Omental fat pad (tissue), 4 donors: ENCODE measurements around the genes MED8 and DPH2.

- PRO-cap = no peak
- RAMPAGE, long total RNA, 4 experiments = no peak in any of the 4 experiments
These were observed 12.1 kb upstream of the CLDN19 start for GRCh38 chr1:42752007-42752699.

DNA sequence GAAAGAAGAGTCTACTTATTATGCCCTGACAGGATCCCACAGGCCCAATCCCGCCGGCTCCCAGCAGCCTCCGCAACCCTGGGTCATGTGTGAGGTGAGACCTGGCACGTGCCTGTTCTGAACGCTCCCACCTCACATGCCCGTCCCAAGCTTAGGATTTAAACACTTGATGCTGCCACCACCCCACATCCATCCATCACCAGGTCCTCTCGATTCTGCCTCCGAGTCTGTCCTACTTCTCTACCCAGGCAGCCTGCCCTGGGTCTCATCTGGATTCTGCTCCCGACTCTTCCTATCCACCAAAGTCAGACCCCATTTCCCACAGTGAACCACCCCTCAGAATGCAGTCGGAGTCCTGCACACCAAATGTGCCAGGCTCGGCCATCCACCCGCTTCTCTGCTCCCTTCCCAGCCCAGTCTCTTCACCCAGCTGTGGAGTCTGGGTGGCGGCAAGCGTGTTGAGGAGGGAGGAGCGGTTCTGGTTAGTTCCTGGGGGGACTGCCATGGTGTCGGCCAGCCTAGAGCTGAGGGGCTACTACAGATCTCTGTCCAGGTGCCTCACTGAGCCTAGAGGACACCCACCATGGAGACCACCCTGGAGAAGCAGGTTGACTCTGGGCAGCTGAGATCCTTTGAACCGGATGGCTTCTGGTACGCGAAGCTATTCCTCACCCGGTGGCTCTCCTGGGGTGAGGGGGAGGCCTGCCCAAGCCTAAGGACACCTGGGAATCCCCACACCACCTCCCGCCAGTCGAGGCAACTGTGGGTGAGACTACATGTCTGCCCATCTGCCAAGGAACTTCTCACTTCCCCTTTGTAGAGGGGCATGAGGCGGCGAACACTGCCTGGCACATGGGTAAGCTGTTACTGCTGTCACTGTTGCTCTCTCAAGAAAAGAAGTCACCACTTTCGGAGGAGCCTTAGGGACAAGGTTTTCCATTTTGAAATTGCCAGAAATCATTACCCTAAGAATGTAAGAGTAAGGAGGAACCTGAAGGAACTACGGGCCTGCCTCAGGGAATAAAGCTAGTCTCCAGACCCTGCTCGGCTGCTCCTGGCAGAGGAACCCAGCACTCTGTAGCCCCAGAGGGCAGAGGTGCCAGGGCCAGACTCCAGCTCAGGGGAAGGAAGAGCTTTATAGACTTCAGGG is 23.7 kb downstream of the SLC2A1 start:
- PRO-cap = no peak
- RAMPAGE, long total RNA, 4 experiments = no peak in any of the 4 experiments

DNA sequence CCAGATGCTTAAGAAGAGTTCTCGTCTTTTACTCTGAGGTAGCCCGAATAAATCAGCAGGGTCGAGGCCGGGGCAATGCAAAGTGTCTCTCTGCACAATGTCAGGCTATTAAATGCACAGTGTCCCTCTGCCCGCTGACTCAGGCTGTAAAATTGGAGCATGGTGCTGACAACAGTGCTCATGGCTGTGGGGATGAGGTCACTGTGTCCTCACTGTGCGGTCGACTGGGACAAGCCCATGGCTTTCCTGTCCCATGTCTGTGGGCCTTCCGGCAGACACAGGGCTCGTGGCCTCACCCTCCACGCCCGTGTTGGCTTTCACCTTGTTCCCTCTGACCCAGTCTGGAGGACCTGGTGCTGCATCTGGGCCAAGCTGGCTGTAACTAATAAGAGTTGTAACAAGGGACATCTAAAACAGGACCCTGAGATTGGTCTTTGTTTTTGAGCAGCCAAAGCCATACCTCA is 14.7 kb upstream of the SLC2A1 start:
- PRO-cap = no peak
- RAMPAGE, long total RNA, 4 experiments = no peak in any of the 4 experiments

- PRO-cap = no peak
- RAMPAGE, long total RNA, 4 experiments = no peak in any of the 4 experiments
These were observed 77.9 kb upstream of the CFAP144 start for GRCh38 chr1:43069672-43070273.

DNA sequence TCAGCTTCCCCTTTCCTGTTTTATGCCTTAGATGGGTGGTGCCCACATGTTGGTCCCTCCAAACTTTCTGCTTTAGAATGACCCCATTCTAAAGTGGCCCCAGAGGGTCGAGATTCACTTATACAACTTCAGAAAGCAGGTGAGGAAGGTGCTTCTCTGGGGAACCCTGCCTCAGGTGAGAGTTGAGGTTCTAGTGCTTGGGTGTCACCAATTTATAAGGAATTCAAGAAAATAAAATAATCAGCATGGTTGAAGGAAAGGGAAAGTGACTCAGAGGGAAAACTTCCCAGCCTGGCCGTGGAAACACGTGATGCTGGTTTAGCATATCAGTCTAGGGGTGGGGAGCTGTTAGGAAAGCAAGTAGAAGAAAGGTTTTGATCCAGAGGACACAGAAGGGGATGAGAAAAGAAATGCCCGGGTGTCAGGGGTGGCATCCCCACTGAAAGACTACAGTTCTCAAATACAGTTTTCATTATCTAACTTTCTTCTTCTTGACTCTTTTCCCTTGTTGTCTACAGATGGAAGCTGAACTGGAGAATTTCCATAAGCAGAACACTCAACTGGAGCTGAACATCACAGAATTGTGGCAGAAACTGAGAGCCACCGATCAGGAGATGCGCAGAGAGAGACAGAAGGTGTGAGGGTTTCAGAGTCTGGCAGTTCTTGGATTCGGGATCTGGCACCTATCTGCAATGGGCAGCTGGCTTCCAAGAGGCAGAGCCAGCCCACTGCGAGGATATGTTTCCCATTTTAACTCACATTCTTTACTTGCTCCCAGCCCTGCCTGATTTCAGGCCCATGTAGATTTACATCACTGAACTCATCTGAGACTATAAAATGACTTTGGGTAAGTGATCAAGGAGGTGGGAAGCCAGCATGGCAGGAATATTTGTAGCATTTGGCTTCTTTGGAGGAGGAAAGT is 37.5 kb upstream of the TMEM125 start:
- PRO-cap = no peak
- RAMPAGE, long total RNA, 4 experiments = start-site peak on the plus strand in 2 of 4 experiments, centred at positions 359 to 374 of the sequence, 14 to 19 reads per replicate

DNA sequence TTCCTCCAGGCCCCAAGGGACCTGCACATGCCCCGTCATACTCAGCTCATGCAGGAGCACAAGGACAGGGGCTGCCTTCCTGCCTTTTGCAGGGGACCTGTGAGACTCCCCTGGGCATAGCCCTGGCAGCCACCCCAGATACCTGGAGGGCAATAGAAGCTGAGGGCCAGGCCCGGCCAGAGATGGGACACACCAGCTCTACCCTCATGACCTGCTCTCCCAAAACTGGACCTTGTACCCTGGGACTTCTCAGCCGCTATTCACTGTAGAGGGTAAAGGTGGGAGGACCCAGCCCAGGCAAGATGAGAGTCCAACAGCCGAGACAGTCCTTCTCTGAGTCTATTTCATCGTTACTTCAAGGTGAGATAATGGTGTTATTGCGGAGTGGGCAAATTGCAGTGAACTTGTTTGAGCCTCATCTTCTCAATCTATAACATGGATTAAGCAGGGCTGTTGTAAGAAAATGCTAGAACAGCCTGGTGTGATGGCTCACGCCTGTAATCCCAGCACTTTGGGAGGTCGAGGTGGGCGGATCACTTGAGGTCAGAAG is 7.8 kb downstream of the C1orf210 start:
- PRO-cap = no peak
- RAMPAGE, long total RNA, 4 experiments = no peak in any of the 4 experiments

- PRO-cap = no peak
- RAMPAGE, long total RNA, 4 experiments = no peak in any of the 4 experiments
These were observed 5.1 kb downstream of the C1orf210 start for GRCh38 chr1:43279878-43281088.

DNA sequence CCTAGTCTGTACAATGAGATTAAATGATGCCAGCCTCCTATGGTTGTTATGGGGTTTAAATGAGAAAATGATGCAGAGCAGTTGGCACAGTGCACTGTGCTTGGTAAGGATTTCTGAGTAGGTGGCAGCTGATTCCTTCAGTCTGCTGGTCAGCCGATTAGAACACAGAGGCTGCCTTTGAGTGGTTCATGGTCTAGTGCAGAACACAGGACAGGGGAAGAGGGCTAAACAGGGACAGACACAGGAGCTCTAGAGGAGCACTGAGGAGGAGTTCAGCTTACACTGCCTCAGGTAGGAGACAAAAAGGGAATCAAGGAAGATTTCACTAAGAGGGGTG is 1.4 kb downstream of the TIE1 start:
- PRO-cap = no peak
- RAMPAGE, long total RNA, 4 experiments = no peak in any of the 4 experiments

- PRO-cap = no peak
- RAMPAGE, long total RNA, 4 experiments = no peak in any of the 4 experiments
These were observed 572 bp downstream of the CDC20 start for GRCh38 chr1:43359413-43359693.

DNA sequence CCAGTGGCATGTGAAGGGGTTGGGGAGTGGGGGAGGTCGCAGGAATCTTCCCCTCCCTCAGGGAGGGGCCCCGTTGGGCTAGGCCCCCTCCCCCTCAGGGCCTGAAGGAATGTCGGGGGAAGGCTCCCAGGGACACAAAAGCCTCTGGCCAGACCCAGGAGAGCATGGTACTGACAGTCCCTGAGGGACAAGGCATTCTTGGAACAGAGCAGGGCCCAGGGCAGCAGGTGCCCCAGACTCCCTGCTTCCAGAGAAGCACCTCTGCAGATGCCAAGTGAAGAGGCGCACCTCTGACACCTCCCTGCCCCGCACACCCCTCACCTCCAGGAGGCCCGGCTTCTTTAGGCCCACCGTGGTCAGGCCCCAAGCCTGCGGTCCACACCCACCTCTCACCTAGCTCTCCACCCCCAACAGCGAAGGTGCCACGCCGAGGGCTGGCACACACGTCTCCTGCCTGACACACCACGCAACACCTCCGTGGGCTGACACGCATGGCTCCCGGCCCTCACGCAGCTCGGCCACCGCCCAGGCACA is 1.0 kb downstream of the ELOVL1 start:
- PRO-cap = no peak
- RAMPAGE, long total RNA, 4 experiments = no peak in any of the 4 experiments

- PRO-cap = bidirectional peak, plus-strand start at chr1:43389937, minus-strand start at chr1:43389756
- RAMPAGE, long total RNA, 4 experiments = start-site peak on the plus strand in 2 of 4 experiments, at chr1:43389899-43389945 at its widest, 25 to 97 reads per replicate; start-site peak on the minus strand in 4 of 4 experiments, at chr1:43389770-43389804 at its widest, 41 to 666 reads per replicate
These were observed at the start of gene MED8 for GRCh38 chr1:43389139-43390074. MED8 (minus strand) TSS chr1:43389800.

DNA sequence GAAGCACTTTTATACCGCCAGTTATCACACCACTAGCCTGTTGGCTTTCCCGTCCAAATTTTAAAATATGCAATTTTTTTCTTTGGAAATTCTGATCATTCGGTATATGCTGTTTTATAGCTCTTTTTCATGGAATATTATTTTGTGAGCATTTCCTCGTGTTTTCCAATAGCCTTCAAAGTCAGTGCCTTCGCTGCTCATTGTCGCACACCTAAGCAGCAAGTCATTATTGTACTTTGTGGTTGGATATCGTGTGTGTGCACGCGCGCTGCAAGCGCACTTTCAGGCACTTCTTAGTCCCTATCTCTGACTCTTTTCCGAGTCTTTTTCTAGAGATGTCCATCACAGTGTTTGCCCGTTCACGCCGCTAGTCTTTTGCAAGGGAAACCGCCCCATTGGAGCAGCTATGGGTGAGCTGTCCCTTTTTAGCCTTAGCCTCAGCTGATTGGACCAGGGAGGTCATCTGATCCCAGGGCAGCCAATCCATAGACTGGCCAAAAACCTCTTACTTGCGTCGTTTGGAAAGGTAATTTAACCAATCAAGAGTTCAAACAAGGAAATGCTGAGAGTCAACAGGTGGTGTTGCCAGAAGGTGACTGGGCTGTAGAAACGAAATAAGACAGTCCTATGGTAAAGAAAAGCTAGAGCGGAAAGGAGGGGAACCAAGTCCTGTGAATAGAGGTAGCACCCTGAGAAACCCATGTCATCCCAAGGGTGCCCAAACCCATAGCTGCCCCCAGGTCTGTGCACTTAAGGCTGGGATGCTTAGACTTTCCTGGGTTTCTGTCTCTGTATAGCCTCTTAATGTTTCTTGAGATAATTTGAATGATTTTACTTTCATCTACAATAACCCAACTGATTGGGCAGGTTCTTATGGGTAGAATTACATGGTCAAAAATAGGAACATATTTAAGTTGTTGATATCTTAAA is 762 bp upstream of the HYI start:
- PRO-cap = no peak
- RAMPAGE, long total RNA, 4 experiments = no peak in any of the 4 experiments

DNA sequence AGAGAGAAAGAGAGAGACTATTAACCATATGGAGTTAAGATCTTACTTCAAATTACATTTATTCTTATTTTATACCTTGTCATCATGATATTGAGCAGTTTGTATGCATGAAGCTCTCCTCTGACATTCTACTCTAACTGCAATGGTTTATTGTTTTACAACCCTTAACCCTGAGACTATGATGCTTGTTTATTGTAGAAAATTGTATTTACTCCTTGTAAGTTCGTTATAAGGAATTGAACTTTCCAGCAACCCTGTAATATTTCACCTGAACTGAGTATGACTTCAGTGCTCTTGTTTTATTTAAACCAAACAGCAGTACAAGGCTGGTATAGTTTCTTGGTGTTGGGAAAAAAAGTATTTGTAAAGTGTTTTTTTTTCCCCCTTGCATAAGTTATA is 18.5 kb upstream of the PTPRF start:
- PRO-cap = no peak
- RAMPAGE, long total RNA, 4 experiments = no peak in any of the 4 experiments

DNA sequence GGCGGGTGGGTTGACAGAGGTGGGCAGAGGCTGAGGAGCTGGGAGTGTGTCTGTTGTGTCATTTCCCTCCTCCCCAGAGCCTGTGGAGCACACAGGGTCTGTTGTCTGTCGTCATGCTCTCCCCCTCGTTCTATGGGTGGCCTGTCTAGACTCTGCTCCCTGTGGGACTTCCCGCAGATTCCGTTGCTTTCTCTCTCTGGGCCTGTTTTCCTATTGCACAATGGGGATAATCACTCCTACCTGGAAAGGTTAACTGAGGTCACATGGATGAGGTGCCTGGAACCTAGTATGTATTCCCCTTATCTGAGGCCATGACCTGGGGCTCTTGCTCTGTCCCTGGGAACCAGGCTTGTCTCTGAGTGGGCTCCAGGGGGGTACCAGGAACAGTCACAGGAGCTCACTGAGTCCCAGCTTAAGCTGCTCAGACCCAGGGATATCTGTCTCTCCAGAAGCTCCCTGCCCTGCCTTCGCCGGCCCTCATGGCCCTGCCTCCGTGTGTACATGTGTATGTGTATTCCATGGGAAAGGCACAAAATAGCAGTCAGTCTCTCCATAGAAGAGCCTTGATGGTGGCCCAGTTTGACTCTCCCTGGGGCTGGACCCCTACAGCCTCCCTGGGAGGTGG is 17.8 kb downstream of the PTPRF start:
- PRO-cap = no peak
- RAMPAGE, long total RNA, 4 experiments = no peak in any of the 4 experiments

DNA sequence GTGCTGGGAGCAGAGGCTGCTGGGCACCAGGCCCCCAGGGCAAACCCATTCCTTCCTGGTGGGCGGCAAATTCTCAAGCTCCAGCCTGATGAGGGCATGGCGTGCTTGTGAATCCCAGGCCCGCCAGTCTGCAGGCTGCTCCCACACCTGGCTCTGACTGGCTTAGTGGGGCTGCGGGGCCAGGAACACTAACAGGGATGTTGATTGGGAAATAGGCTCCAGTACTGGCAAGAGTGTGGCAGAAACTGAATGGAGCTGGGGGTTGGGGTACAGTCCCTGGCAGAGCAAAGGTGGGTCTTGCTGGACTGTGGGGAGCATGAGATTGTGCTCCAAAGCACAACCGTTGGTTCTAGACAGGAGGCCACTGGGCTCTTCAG is 47.6 kb downstream of the PTPRF start:
- PRO-cap = no peak
- RAMPAGE, long total RNA, 4 experiments = no peak in any of the 4 experiments

- PRO-cap = no peak
- RAMPAGE, long total RNA, 4 experiments = no peak in any of the 4 experiments
These were observed 58.8 kb upstream of the KDM4A start for GRCh38 chr1:43590941-43591679.

DNA sequence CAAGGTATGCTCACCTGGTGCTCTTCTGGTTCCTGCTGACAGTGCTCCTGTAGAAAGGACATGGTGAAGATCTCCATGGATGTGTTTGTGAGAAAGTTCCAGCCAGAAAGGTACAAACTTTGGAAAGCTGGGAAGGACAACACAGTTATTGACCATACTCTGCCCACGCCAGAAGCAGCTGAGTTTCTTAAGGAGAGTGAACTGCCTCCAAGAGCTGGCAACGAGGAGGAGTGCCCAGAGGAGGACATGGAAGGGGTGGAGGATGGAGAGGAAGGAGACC is 17.7 kb downstream of the KDM4A start:
- PRO-cap = no peak
- RAMPAGE, long total RNA, 4 experiments = no peak in any of the 4 experiments

DNA sequence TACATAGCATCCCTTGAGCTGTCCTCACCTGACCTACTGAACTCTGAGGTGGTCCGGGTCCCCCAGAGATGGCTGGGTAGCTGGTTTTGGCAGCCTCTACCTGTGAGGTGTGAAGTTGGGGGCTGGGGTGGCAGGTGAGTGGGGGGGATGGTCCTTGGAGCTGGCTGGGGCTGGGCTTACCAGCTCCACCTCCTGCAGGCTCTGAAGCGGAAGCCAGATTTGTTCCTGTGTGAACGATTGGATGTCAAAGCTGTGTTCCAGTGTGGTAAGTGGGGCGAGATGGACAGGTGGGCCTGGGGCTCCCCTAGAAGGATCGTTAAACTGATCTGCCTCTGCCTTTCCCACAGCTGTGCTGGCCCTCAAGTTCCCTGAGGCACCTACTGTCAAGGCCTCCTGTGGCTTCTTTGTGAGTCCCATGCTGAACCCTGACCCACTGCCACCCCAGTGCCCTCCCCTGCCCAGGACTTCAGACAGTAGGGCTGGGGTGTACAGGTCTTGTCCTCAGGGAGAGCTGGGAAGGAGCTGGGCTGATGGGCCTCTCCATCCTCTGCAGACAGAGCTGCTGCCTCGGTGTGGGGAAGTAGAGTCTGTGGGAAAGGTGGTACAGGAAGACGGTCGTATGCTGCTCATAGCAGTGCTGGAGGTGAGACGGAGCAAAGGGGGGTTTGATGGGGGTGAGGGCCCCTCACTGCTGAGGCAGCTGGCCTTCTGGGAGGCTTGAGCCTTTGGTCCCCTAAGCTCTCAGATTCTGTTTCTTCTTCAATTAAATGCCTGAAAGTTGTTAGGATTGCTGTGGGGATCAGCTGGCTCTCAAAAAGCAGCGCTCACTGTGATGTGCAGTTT is 3.2 kb upstream of the DPH2 start:
- PRO-cap = no peak
- RAMPAGE, long total RNA, 4 experiments = no peak in any of the 4 experiments

DNA sequence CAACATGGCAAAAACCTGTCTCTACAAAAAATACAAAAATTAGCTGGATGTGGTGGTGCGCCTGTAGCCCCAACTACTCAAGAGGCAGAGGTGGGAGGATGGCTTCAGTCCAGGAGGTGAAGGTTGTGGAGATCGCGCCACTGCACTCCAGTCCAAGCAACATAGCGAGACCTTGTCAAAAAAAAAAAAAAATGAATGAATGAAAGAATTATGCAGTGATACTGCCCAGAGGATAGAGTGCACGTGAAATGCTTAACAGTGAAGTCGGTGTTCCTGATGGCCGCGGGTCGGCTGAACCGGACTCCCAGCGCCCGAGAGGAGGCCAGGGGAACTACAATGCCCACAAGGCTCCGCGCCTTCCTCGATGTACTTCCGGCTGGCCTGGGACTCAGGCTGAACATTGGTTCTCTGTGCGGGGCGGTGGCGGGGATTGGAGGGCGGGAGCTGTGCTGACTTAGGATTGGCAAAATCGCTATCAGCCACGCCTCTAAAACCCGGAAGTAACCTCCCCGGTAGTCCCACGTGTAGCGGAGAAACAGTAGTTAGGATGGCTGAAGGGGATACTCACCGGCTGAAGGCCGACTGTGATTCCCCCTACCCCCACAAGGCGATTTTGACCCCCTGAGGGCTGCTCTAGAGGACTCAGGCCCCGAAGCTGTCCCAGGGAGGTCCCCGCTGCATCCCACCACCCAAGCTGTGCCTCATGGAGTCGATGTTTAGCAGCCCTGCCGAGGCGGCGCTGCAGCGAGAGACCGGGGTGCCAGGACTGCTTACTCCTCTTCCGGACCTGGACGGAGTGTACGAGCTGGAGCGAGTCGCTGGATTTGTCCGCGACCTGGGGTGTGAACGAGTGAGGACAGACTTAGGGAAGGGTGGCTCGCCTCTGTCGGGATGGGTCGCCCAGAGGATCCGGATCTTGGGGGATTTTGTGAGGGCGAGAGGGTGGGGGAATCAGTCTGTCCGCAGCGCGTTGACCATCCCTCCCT is at the start of gene DPH2:
Gene DPH2 (plus strand): TSS at position 538 of the 986 bp plus-strand sequence.
- PRO-cap = no peak
- RAMPAGE, long total RNA, 4 experiments = start-site peak on the plus strand in 2 of 4 experiments, centred at positions 528 to 529 of the sequence, 25 to 254 reads per replicate

DNA sequence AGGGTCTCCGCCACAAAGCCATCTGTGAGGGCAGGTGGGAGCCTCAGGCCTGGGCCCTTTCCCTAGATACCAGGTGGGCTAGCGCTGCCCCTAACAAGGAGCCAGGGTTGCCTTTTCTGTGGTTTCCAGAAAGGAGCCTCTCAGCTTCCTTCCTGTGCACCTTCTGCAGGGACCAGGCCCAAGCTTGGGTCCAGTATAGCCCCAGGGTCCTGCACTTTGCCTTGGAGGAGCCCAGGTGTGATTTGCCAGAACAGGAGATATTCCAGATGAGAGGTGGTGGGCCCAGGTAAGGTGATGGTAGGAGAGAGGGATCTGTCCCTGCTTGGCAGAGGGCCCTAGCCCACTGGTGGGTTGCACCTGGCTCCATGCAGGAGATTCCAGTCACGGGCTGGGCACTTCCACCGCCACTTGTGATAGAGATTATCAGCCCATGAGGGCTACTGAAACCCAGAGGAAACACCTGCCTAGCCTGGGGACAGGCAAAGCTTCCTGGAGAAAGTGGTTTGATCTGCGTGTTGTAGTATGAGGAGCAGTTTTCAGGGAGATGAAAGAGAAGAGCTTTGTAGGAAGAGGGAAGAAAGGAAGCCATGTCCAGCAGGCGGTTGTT is 1.1 kb downstream of the CCDC24 start:
- PRO-cap = no peak
- RAMPAGE, long total RNA, 4 experiments = no peak in any of the 4 experiments